ENCODE measurements around the genes TRIM72, ARMC5 and TP53TG3C.

DNA sequence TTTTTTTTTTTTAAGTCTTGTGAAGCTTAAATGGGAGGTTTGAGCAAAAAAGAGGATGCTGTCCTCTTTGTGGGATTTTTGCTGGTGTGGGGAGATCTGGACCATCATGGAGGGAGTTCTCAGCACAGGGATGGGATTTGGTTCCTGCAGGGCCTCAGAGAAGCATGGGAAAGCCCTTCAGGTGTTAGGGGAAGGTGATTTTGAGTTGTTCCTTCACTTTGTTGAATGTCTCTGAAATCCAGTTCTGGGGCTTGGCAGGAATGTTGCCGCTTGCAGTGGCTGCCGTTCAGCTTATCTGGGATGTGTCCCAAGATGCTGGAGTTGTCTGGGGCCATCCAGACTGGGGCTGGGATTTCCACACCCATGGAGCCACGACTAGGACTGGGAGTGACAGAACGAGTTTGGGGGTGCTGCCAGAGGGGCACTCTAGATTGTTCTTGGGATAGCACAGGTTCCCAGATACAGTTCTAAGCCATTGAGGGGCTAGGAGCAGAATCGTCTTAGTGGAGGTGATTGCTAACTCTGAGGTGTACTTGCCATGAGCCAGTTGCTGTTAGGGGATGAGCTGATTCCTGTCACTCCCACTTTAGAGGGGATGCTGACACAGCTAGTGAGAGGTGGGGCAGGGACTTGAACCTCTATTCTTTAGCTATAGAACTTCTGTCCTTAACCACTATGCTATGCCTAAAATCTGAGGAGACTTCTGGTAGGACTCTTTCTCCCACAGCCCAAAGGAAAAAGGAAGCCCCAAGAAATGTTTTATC is 4.0 kb downstream of the PYCARD start:
- RRBS, 2 experiments = no CpG with 5 or more reads among the region's 5 CpGs

DNA sequence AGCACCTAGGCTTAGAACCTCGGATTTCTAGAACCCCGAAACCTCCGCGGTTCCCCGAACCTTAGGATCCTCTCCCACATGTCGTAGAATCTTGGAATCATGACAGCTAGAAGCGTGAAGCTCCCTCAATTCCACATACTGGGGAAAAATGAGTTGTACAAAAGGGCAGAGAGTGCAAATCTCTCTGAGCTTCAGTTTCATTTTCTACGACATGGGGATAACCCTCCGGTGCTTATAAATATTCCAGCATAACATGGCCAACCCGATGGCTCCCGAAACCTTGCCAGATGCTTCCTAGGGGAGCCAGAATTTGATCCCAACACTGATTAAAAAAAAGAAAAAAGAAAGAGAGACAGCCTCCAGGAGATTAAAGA is 487 bp upstream of the PYCARD start:
- RRBS, 2 experiments = no CpG with 5 or more reads among the region's 11 CpGs

DNA sequence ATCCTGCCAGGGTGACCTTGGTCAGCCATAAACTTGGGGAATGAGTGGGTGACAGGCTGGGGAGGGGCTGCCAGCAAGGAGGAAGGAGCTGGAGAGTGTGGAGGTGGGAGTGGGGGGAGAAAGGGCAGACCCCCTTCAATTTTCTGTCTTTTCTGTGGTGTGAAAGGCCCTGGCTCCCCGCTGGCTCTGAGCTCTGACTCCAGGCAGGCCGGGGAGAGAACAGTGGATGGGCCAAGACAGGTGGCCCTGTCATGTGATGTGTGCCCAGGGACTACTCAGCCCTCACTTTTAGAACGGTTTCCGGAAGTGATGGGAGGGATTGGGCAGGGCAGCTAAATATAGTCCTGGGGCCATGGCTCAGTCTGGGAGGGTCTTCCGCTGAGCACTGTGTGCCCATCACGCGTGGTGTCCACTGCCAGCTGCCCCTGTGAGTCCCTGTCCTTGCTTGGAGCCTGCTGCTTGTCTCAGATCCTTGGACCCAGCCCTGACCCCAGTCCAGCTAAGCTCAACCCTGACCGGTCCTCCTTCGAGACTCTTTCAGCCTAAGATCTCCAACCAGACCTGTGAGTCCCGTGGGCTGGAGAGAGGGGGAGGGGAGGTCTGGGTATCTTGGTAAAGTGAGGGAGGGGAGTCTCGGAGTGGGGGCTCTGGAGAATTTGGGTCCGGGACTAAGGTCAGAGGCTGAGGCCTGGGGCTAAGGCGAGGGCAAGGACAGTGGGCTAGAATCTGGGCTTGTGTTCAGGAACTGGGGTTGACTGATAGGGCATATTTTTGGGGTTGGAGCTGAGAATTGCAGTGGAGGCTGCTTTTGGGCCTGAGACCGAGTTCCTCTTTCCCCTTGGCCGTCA is at the start of gene TRIM72:
Gene TRIM72, plus strand, starts transcription at position 385 of the 848 bp plus-strand sequence.
- RRBS, 2 experiments = 71 to 82% methylated on average over 3 of the region's 15 CpGs

DNA sequence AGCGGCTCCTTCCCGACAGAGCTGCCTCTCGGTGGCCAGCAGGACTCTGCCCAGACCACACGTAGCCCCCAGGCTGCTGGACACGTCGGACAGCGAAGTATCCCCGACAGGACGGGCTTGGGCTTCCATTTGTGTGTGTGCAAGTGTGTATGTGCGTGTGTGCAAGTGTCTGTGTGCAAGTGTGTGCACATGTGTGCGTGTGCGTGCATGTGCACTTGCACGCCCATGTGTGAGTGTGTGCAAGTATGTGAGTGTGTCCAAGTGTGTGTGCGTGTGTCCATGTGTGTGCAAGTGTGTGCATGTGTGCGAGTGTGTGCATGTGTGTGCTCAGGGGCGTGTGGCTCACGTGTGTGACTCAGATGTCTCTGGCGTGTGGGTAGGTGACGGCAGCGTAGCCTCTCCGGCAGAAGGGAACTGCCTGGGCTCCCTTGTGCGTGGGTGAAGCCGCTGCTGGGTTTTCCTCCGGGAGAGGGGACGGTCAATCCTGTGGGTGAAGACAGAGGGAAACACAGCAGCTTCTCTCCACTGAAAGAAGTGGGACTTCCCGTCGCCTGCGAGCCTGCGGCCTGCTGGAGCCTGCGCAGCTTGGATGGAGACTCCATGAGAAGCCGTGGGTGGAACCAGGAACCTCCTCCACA is 23.2 kb upstream of the ITGAX start:
- RRBS, 2 experiments = 81 to 86% methylated on average over 4 of the region's 31 CpGs

- RRBS, 2 experiments = 56 to 67% methylated on average over 1 of the region's 9 CpGs
Observed at GRCh38 chr16:31344706-31345202, 10.2 kb upstream of the ITGAX start.

DNA sequence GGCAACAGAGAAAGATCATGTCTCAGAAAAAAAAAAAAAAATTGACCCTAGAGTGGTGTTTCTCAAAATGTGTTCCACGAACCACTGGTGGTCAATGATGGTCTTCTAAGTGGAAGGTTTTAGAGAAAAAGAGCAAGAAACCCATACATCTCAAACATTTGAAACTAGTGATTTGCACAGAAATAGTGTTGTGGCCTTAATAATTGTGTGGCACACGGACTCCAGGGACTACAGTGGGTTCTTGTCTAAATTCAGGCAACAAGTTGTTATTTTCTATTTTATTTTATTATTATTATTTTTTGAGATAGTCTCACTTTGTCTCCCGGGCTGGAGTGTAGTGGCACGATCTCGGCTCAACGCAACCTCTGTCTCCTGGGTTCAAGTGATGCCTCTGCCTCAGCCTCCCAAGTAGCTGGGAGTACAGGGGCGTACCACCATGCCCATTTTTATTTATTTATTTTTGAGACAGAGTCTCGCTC is 9.1 kb upstream of the ITGAD start:
- RRBS, 2 experiments = no CpG with 5 or more reads among the region's 8 CpGs

DNA sequence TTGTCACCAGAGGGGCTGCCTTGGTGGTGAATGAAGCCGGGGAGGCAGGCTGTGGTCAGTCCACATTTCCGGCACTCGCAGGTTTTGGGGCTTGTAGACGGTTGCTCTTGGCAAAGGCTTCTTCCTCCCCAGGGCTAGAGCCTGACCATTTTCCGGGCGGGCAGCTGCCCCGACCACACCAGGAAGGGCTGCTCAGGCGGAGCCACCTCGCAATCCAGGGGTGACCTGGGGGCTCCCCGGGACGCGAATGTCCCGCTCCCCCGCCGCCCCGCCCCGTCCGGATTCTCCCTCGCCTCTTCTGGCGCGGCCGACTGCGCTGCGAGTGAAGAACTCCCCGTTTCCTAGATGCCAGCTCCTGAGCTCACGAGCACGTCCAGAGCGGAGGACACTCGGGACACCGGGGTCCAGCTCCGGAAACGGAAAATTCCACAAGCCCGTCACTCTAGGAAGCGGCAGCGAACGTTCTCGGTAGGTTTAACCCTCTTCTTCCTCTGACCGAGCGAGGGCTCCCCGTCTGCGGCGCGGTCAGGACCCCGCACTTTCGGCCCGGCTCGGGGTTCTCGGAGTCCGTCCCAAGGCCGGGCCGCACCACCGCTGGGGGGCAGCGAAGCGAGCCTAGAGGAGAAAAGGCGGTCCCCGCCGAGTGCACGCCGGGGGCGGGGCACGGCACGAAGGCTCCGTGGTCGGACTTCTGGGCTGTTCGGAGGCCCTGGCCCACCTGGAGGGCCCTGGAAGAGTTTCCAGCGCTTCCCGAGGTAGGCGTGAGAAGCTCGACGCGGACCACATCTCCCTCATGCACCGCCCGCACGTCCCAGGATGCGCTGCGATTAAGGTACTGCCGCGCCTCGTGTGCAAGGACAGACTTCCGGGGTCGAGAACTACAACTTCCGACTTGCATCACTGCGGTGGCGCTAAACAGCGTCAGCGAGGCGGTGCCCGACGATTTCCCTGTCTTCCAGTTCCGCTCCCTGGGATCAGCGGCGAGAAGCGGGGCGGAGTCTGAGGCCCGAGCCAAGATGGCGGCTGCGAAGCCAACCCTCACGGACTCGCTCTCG is at the start of gene ARMC5:
Gene ARMC5, plus strand, starts transcription at position 993 of the 1,055 bp plus-strand sequence.
- RRBS, 2 experiments = under 1 to 1% methylated on average over 37 to 41 of the region's 100 CpGs

DNA sequence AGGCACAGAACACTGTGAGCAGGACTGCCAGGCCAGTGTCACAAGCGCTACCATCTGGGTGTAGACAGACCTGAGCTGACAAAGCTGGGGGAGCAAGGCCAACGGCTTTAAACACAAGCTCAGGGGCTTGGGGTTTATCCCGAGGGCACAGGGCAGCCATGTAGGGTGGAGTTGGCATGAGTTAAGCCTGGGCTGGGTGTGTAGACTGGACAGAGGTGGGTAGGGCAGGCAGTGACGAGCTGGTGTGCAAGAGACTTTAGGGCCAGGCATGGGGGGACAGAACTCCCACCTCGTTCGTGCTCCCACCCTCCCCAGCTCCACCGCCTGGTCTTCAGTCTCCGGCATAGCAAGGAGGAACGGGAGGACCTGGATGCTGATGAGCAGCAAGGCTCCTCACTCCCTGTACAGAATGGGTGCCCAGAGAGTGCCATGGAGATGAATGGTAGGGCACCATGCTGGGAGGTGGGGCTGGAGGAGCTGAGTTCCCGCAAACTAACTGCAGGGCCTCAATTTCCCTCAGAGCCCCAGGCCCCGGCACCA is 6.9 kb downstream of the SLC5A2 start:
- RRBS, 2 experiments = no CpG with 5 or more reads among the region's 11 CpGs

DNA sequence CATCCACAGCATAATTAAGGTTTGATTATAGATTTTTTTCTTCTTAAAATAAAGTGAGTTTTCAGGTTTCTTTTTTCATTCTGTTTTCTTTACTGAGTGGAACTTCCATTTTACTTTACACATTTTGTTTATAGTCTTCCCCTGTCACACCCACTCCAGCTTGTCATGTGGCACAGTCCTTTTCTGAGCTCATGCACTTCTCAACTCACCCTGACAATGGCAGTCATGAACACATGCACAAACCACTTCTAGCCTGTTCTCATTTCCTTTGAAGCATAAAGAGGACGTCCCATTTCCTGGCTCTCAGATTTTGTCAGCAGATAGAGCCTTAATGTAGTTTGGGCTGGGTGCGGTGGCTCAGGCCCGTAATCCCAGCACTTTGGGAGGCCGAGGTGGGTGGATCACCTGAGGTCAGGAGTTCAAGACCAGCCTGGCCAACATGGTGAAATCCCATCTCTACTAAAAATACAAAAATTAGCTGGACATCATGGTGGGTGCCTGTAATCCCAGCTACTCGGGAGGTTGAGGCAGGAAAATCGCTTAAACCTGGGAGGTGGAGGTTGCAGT is 17.3 kb upstream of the KRBOX5 start:
- RRBS, 2 experiments = no CpG with 5 or more reads among the region's 6 CpGs

DNA sequence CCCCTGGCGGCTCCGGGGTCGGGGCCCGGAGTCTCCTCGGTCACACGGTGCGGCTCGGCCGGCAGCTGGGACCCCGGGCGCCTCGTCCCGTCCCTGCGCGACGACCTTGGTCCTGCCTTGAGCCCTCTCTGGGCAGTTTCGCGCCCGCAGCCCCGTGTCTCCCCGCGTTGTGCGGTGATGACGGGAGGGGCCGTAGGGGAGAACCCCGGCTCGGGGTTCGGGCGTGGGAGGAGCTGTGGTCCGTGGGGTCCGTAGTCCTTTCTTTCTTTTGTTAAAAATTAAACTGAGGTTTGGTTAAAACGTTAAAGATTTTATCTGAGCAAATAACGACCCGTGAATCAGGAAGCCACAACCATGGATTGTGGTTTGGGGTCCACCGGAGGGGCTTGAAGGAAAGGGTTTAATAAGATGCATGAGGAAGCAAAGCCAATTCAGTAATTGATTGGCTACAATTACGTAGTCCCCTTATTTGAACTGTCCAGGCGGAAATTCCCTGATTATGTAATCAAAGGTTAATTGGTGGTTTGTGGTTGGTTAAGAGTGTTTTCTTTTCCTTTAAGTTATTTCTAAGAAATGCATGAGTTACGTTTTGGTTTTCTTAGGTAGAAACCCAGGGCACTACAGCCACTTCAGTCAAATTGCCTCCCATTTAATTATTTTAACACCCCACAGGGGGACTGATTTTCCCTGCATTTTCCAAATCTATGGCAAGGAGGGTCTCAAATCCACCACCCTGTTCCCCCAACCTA is 12.1 kb upstream of the KRBOX5 start:
- RRBS, 2 experiments = 0% methylated on average over 4 of the region's 38 CpGs; no CpG with 5 or more reads in 1 of the 2 experiments

DNA sequence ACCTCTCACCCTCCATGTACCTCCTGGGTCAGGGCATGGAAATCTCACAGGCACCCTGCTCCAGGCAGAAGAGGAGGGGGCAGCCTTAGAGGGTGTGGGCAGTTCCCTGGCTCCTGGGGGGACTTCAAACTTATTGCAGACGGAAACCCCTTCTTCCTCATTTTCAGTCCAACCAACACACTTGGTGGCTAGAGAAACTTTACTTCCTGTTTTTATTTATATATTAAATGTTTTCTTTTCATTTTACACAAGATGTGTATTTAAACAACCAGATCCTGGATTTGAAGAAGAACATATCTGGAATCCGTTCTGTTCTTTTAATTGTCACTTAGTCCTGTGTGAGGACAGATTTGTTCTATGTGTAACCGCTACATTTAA is 3.6 kb upstream of the ZNF267 start:
- RRBS, 2 experiments = no CpG with 5 or more reads among the region's 3 CpGs

- RRBS, 2 experiments = no CpG with 5 or more reads among the region's 6 CpGs
Observed at GRCh38 chr16:31877300-31878311, 4.0 kb downstream of the ZNF267 start.

GRCh38 chr16:33193811-33194375 is at the start of gene TP53TG3C:
Gene TP53TG3C (plus strand): TSS chr16:33194226.
- RRBS, 2 experiments = no CpG with 5 or more reads among the region's 32 CpGs

- RRBS, 2 experiments = no CpG with 5 or more reads among the region's 2 CpGs
Observed at GRCh38 chr16:46581464-46581932, 39.7 kb downstream of the SHCBP1 start.

- RRBS, 2 experiments = no CpG with 5 or more reads among the region's 13 CpGs
Observed at GRCh38 chr16:46690512-46691258, 1.2 kb downstream of the ORC6 start.

- RRBS, 2 experiments = 61 to 68% methylated on average over 3 of the region's 13 CpGs
Observed at GRCh38 chr16:46736675-46737110, 11.5 kb downstream of the MYLK3 start.

GRCh38 chr16:46883174-46883689 is 930 bp upstream of the GPT2 start:
- RRBS, 2 experiments = no CpG with 5 or more reads among the region's 11 CpGs

- RRBS, 2 experiments = 90 to 97% methylated on average over 3 of the region's 6 CpGs
Observed at GRCh38 chr16:46957728-46958155, 15.7 kb downstream of the DNAJA2 start.

DNA sequence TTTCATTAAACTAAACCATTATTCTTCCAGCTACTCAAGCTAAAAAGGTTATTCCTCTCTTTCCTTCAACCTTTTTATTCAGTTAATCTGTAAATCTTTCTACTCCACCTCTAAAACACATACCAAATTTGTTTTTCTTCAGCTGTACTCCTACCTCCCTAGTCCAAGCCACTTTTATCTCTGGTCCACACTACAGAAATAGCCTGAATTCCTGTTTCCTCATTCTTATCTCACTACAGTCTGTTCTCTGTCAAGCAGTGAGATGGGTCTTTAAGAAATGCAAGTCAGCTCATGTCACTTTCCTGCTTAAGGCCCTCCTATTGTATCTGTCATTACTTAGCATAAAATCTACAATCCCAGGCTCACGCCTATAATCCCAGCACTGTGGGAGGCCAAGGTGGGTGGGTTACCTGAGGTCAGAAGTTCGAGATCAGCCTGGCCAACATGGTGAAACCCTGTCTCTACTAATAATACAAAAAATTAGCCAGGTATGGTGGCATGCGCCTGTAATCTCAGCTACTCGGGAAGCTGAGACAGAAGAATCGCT is 7.0 kb downstream of the PHKB start:
- RRBS, 2 experiments = no CpG with 5 or more reads among the region's 5 CpGs

DNA sequence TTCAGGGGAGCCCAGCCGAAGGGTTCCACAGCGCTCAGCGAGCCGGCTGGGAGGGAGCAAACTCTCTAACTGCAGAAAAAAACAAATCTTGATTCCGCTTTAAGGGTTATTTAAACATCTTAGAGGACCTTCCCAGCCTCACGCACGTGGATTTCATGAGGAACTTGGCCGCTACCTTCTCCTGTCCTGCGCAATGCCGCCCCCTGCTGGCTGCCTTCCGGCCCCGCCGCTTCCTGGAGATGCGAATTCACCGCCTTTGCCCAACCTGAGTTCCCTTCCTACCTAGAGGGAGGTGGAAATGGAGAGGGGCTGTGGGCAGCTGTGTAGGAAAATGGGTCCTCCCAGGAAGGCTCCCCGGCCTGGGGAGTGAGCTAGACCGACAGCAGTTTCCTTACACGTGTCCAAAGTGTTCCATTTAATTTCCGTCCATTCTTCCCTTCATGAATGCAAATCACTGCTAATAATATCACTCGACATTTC is 964 bp upstream of the ABCC12 start:
- RRBS, 2 experiments = 8 to 19% methylated on average over 4 of the region's 20 CpGs